ENCODE results near the genes ELF2 and MGST2.

- PRO-cap: bidirectional peak, plus-strand start at chr4:128811396, minus-strand start at chr4:128811340
These were observed 1.5 kb downstream of the JADE1 start for GRCh38 chr4:128810914-128811582.

GRCh38 chr4:128943029-128943317 lies 133.5 kb downstream of the JADE1 start:
- PRO-cap: no peak

DNA sequence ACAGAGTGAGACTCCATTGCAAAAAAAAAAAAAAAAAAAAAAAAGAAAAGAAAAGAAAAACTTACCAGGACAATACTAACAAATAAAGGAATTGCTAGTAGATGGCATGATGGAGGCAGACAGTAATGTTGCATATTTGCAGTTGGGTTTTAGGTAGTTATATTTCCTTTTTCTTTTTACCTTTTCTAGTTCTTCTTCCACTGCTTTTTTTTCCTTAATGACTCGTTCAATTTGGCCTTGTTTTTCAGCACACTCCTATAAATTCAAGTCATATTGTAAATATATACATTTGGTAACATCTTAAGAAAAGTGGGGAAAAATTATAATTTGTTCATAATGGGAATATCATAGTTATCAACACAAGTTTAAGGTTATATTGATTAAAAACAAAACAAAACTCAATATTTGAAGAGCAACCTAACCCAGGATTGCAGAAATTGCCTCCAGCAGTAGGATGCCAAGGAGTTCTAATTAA lies 138.9 kb downstream of the JADE1 start:
- PRO-cap: no peak

DNA sequence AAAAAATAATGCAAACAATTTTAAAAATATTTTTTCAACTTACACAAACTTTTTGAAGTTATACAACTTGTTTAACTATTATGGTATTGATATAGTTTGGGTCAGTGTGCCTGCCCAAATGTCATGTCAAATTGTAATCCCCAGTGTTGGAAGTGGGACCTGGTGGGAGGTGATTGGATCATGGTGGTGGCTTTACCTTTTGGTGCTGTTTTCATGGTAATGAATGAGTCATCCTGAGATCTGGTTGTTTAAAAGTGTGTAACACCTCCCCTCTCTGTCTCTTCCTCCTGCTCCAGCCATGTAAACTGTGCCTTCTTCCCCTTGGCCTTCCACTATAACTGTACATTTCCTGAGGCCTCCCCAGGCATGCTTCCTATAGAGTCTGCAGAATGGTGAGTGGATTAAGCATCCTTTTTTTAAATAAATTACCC lies 886.5 kb upstream of the PCDH10 start:
- PRO-cap: no peak

- PRO-cap: no peak
These were observed 803.7 kb upstream of the PCDH10 start for GRCh38 chr4:132345211-132346000.

DNA sequence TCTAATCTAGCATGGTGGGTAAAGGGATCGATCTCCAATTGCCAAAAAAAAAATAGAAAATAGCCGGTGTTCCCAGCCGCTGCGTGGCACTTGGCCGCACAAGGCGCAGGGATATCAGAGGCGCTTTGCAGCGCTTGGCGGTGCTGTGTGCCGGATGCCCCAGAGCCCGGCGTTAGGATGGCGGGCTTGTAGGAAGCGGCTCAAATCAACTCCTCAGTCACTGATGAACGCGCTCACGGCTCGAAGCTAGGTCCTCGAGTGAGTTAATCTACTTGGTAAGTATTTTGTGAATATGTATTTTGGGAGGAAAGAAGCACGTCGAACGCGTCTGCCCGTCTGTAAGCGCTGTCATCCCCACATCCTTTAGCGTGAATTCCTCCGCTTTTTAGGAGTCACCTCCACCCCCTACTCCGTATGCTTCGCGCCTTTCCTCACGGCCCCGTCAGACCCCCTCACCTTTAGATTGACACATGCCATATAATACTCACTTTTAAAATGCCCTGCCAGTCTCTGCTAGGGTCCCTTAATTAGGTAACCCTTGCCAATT lies 734 bp upstream of the PCDH10 start:
- PRO-cap: no peak

- PRO-cap: no peak
These were observed 410.7 kb downstream of the PCDH10 start for GRCh38 chr4:133559864-133560193.

GRCh38 chr4:133934440-133934792 lies 267.2 kb downstream of the PABPC4L start:
- PRO-cap: no peak

DNA sequence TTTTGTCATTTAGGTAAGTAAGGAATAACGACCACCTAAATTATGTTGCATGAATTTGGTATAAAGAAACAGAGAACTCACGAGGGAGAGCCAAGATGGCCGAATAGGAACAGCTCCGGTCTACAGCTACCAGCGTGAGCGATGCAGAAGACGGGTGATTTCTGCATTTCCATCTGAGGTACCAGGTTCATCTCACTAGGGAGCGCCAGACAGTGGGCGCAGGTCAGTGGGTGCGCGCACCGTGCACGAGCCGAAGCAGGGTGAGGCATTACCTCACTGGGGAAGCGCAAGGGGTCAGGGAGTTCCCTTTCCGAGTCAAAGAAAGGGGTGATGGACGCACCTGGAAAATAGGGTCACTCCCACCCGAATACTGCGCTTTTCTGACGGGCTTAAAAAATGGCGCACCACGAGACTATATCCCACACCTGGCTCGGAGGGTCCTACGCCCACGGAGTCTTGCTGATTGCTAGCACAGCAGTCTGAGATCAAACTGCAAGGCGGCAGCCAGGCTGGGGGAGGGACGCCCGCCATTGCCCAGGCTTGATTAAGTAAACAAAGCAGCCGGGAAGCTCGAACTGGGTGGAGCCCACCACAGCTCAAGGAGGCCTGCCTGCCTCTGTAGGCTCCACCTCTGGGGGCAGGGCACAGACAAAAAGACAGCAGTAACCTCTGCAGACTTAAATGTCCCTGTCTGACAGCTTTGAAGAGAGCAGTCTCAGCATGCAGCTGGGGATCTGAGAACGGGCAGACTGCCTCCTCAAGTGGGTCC lies 1246.1 kb upstream of the PABPC4L start:
- PRO-cap: no peak

DNA sequence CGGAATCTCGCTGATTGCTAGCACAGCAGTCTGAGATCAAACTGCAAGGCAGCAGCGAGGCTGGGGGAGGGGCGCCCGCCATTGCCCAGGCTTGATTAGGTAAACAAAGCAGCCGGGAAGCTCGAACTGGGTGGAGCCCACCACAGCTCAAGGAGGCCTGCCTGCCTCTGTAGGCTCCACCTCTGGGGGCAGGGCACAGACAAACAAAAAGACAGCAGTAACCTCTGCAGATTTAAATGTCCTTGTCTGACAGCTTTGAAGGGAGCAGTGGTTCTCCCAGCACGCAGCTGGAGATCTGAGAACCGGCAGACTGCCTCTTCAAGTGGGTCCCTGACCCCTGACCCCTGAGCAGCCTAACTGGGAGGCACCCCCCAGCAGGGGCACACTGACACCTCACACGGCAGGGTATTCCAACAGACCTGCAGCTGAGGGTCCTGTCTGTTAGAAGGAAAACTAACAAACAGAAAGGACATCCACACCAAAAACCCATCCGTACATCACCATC lies 35.6 kb downstream of the PCDH18 start:
- PRO-cap: no peak

- PRO-cap: no peak
These were observed 129.2 kb downstream of the SLC7A11 start for GRCh38 chr4:138112660-138113656.

DNA sequence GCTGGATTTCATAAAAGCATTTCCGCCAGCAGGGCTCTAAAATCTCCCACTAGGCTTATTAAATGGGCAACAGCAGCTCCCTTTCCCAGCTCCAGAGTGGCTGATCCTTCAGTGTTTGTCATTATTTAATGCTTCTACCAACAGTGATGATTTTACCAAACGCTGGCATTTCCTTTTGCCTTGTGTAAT lies 20.1 kb downstream of the SLC7A11 start:
- PRO-cap: no peak

DNA sequence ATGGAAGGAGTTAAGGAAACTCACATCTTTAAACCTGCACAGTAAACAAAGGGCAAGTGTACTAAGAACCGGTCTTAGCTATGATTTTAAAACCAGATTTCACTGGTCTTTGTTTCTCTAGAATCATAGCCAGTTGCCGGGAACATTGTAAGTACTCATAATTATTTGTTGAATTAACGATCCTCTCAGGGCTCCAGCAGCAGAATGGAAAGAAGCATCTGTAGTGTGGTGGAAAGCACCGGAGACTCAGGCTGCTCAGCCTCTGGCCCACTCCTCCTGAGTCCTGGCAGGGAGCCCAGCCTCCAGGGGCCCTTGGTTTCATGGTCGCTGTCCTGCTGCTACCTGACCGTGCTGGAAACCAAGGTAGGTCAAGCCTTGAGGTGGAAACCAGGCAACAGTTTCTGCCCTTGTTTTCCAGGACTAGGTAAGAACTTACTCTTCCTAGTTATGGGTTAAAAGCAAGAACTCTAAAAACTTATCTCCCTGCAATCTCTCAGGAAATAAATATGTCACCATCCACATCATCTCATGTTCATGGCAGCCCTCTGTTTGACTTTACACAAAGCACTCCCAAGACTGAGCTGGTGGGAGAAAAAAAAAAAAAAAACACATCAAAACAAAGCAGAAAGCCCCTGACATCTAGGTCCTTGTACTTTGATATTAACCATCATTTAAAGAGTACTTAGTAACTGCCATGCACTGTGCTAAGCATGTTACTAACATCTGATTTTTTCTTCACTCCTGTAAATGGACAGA lies 103.0 kb upstream of the NOCT start:
- PRO-cap: no peak

GRCh38 chr4:138939739-138940179 lies 75.8 kb upstream of the NOCT start:
- PRO-cap: no peak

DNA sequence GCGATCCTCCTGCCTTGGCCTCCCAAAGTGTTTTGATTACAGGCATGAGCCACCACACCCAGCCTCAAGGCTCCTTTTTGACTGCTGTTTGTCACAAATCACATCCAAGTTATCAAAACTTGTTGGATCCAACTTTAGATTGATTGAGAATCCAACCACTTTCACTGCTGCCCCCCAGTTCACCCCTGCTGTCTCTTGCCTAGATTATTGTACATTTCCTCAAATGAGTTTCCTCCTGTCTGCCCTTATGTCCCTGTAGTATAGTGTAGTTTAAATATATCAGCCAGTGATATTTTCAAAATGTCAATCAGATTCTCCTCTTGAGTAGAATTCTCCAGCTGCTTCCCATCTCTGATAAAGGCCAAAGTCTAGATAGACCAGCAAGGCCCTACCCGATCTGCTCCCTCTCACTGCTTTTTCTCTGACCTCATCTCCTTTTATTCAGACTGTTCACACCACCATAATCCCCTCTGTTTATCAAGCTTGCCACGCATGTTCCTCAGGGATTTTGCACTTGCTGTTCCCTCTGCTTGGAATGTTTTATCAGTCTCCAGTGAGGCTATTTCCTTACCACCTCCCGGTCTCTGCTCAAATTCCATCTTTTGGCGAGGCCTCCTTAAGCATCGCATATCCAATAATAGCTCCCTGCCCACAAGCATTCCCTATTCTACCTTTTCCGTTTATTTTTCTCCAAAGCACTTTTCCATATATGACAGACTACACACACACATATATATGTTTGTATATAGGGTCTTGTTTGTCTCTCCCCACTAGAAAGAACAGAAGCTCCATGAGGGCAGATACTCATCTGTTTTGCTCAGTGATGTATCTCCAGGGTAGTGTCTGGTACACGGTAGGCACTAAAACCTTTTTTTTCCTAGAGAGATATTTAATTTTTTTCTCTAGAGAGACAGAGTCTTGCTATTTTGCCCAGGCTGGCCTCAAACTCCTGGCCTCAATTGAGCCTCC lies 20.1 kb downstream of the NOCT start:
- PRO-cap: no peak

DNA sequence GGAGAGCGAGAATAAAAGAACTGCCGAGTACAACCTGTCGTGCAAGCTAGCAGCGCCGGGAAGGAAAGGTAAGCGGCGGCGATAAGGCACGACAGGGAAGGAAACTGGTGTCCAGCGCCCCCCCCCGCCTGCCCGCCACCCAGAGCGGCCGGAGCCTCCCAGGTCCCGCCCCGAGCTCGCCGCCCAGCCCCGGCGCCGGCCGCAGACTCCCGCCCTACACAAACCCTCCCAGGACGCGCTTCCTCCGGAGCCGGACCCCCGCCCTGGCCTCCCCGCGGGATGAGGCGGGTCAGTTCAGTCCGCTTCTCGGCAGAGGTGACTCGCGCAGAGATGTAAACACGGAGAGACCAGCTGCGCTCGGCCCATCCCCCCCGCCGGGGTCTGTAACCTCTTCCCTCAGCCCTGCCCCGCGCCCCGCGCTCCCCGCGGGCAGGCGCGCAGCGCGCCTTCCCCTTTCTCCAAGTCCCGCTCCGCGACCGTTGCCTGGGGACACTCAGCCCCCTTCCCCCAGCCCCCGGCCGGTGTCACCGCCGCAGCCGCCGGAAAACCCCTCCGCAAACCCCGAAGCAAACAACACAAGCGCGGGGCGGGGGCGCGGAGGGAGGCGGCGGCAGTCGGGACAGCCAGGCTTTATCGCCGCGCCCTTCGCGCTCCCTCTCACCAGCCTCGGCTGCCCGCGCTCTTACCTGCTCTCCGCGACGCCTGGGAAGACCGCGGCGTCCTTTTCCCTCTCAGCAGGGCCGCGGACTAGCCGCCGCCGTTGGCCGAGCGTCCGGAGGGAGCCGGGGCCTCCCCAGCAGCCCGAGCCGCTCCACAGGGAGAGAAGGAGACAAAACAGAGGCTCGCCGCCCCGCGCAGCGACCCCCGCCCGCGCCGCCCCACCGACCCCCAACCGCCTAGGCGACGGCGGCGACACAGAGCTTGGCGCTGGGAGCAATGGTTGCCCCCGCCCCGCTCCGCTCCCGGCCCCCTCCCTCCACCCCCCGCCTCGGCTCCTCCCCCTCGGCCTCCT lies at the start of gene ELF2:
ELF2 (minus strand) TSS at position 938 of the 1,012 bp plus-strand sequence.
- PRO-cap: bidirectional peak, plus-strand start at position 231 of the sequence, minus-strand start at position 106 of the sequence; bidirectional peak, plus-strand start at position 591 of the sequence, minus-strand start at position 471 of the sequence

DNA sequence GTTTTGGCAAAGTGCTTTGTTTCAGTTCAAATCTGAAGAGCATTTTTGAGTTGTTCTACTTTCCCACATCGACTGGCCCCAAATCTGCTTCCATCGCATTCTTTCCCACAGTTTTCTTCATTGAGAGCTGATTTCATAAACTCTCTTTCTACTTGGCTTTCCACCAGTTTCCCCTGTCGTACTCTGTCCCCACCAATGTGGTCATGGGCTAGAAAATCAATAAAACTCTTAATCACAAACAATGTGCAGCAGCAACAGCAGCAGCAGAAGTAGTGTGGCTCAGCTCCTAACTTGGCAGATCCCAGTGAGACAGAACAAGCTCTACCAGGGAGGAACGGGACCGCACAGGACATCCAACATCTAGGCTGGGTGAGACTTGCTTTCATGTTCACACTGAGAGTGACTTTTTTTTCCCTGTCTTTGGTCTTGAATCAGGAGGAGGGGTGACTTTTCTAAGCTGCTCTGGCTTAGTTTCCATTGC lies 3.1 kb upstream of the SETD7 start:
- PRO-cap: no peak

DNA sequence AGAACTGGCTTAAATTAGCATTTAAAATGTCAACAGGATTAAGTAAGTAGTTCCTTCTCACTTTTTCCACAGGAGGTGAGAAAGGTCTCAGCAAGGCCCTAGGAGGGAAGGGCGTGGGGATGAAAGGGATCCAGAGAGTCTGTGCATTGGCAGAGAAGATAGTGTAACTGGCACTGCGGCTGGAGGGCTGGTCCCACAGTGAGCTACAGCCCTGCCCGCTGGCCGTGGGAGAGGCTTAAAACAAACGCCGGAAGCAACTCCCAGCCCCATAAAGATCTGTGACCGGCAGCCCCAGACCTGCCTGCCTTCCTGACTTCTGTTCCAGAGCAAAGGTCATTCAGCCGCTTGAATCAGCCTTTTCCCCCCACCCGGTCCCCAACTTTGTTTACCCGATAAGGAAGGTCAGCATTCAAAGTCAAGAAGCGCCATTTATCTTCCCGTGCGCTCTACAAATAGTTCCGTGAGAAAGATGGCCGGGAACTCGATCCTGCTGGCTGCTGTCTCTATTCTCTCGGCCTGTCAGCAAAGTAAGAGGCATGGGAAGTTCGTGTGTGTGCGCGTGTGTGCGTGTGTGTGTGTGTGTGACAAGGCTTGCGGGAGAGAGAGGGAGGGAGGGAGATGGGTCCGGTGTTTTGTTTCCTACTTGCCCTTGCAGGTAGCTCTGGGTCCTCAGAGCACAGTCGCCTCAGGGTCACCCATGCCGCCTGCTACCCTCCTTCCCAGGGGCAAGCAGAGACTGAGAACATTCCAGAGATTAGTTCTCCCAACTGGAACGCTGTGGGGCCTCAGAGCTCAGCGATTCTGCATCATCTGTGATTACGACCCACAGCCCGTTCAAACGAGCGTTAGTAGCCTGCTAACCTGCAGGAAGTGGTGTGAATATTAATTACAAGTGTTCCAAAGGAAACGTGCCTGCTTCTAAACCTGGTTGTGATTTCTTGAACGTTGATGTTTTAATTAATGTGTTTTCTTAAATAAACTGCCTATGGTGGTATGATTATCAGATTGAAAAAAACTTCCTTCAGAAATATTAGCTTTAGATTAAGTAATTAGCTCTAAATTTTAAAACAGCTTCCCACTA lies at the start of gene MGST2:
MGST2 (plus strand) TSS at position 269 of the 1,081 bp plus-strand sequence.
- PRO-cap: unidirectional peak, plus-strand start at position 269 of the sequence

DNA sequence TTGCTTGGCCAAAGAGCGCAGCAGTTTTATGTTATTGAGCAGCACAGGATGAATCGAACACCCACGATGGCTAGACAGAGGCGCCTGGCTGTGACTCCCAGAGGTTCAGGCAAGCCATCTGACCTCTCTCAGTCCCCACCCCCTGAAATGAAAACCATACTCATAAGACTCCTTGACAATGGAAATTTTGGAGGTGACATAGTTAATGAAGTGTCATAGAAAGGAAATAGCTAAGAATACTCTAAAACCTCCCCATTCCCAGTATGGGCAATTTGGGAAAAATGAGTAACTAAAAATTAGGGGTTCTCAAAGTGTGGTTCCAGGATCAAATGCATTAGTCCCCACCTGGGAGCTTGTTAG lies 70.7 kb downstream of the MGST2 start:
- PRO-cap: no peak

- PRO-cap: no peak
These were observed 97.9 kb downstream of the MGST2 start for GRCh38 chr4:139763378-139764045.